Stomach (tissue), 7 donors: ENCODE data around the gene PARK7.

DNA sequence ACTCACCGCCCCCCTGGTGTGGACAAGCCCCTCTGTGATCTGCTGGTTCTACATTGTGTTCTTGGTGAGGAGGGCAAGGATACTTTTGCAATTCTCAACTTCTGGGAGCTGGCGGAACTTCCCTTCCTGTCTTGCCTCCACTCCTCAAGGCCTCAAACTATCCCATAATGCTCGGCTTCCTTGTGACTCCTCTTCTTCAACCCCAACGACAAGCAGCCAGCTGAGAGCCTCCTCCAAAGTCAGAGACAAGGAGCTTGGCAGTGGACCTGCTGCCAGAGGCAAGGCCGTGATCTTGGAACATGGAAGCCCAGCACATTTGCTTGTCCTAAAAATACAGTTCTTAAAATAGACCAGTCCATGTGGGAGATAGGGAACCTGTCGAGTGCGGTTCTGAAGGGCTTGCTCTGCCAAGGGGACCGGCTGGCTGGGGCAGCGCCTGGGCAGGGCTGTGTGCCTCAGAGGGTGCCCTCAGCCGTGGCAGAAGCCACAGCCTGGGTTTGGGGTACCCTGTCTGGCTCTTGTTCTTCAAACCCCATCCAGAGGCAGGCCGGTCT lies 228.5 kb downstream of the CAMTA1 start:
- PRO-cap: no peak
- RAMPAGE, long total RNA, 5 experiments: no peak in any of the 5 experiments
- RRBS: no CpG with 5 or more reads among the region's 11 CpGs

DNA sequence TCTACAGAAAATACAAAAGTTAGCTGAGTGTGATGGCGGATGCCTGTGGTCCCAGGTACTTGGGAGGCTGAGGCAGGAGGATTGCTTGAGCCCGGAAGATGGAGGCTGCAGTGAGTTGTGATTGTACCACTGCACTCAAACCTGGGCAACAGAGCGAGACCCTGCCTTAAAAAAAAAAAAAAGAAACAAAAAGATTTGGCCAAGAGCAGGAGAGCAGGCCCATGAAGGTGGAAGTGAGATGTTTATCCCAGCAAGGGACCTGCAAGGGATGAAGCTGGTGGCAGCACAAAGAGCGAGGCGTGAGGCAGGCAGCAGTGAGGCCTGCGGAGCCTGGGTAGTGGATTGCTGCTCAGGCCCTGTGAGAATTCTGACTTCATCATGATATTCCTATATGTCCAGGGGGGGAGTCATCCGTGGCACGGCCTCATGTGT lies 240.7 kb downstream of the CAMTA1 start:
- PRO-cap: no peak
- RAMPAGE, long total RNA, 5 experiments: no peak in any of the 5 experiments
- RRBS: no CpG with 5 or more reads among the region's 8 CpGs

- PRO-cap: no peak
- RAMPAGE, long total RNA, 5 experiments: no peak in any of the 5 experiments
- RRBS: no CpG with 5 or more reads among the region's 10 CpGs
Observed at GRCh38 chr1:7299187-7299806, 471.8 kb upstream of the VAMP3 start.

- PRO-cap: no peak
- RAMPAGE, long total RNA, 5 experiments: no peak in any of the 5 experiments
- RRBS: no CpG with 5 or more reads among the region's 3 CpGs
Observed at GRCh38 chr1:7340335-7340731, 430.8 kb upstream of the VAMP3 start.

- PRO-cap: no peak
- RAMPAGE, long total RNA, 5 experiments: no peak in any of the 5 experiments
- RRBS: no CpG with 5 or more reads among the region's 6 CpGs
Observed at GRCh38 chr1:7550957-7551374, 220.1 kb upstream of the VAMP3 start.

DNA sequence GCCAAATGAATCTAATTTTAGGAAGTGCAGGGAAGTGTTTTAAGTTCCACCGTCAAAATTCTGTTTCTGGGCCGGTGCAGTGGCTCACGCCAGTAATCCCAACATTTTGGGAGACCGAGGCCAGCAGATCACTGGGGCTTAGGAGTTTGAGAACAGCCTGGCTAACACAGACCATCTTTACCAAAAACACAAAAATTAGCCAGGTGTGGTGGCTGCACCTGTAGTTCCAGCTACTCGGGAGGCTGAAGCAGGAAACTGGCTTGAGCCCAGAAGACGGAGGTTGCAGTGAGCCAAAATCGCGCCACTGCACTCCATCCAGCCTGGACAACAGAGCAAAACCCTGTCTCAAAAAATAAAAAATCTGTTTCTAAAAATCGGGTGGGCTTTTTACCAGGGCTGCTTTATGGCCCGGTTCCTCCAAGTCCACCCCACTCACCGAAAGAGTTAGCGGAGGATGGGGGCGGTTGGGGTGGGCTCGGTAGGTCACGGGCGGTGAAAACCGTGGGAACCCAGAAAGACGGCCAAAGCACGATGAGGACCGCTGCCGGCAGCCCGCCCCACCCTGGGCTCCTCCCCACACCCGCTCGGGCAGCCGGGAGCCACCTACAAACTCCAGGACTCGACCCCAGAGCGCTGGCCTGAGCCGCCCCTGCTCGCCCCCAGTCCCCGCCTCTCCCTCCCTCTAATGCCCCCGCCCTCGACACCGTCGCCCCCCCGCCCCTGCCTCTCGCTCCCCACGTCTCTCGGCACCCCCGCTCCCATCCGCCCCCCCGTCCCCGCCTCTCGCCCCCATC lies 929 bp upstream of the PER3 start:
- PRO-cap: bidirectional peak, plus-strand start at position 524 of the sequence, minus-strand start at position 533 of the sequence
- RAMPAGE, long total RNA, 5 experiments: no peak in any of the 5 experiments
- RRBS: 4% methylated on average over 8 of the region's 43 CpGs

- PRO-cap: no peak
- RAMPAGE, long total RNA, 5 experiments: no peak in any of the 5 experiments
- RRBS: no CpG with 5 or more reads among the region's 7 CpGs
Observed at GRCh38 chr1:7886371-7886725, 33.5 kb upstream of the UTS2 start.

GRCh38 chr1:7961383-7962395 lies at the start of gene PARK7:
TSS of gene PARK7 (plus strand) at chr1:7961711.
- PRO-cap: bidirectional peak, plus-strand start at chr1:7961680, minus-strand start at chr1:7961458; unidirectional peak, plus-strand start at chr1:7961894; unidirectional peak, plus-strand start at chr1:7961954
- RAMPAGE, long total RNA, 5 experiments: start-site peak on the plus strand in 5 of 5 experiments, at chr1:7961675-7961752 at its widest, 30 to 3,573 reads per replicate
- RRBS: 1% methylated on average over 44 of the region's 81 CpGs

- PRO-cap: bidirectional peak, plus-strand start at chr1:8010205, minus-strand start at chr1:8010128
- RAMPAGE, long total RNA, 5 experiments: start-site peak on the minus strand in 1 of 5 experiments, at chr1:8010624-8010673 at its widest, 16 reads per replicate
- RRBS: no CpG with 5 or more reads among the region's 10 CpGs
Observed at GRCh38 chr1:8010006-8010895, 15.9 kb downstream of the ERRFI1 start.

DNA sequence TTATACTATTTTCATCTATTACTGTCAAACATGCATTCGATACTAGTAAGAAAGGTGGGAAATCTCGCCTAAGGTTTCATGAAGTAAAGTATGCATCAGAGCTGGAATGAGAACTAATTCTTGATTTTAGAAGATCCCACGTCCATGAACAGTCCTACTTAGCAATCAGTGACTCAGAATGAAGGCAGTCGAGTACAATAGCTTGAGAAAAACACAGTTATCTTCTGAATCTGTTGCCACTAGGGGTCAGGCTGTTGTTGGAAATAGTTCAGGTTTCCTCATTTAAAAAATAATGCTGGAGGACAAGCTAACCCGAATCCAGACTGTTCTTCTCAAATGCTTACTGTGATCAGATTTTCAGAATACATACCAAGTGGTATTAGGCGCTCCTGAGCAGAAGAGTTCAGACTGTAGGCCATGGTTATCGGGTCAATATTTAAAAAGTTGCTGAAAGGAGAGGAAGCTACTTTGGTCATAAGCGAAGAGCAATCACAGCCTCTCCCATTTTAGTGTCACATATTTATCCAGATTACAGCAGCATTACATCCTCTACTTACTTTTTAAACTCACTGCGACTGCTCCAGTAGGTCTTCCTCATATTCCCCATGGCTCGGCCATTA lies 11.1 kb downstream of the ERRFI1 start:
- PRO-cap: no peak
- RAMPAGE, long total RNA, 5 experiments: no peak in any of the 5 experiments
- RRBS: no CpG with 5 or more reads among the region's 10 CpGs

GRCh38 chr1:8017181-8017532 lies 9.0 kb downstream of the ERRFI1 start:
- PRO-cap: no peak
- RAMPAGE, long total RNA, 5 experiments: no peak in any of the 5 experiments

- PRO-cap: no peak
- RAMPAGE, long total RNA, 5 experiments: no peak in any of the 5 experiments
- RRBS: no CpG with 5 or more reads among the region's 3 CpGs
Observed at GRCh38 chr1:8024326-8024767, 1.8 kb downstream of the ERRFI1 start.

DNA sequence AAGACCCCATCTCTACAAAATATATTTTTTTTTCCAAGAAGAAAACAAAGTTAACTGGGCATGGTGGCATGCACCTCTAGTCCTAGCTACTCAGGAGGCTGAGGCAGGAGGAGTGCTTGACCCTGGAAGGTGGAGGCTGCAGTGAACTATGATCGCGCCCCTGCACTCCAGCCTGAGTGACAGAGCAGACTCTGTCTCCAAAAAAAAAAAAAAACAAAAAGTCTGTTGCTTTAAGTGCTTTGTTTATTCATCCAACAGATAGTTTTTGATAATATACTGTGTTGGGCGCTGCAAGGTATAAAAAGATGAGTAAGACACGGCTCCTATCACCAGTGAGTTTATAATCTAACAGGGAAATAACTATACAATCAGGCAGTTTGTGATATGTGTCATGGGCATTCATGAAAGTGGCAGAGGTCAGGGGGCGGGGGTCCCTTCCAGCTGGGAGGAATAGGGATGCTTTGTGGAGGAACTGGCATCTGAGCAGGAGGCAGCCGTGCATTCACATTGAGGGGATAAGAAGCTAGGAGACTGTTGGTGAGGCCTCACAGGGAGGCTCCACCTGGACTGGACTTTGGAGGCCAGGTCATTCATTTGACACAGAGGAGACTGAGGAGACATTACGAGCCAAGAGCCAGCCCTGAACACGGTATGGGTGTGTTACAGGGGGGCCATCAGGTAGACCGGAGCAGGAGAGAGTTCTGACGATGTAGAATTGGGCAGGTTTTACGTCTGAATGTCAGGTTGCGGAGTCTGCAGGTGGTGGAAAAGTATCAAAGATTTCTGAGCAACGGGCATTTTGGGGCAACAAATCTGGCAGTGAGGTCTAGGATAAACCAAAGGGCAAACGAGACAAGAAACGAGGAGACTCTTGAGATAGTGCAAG lies 67.4 kb upstream of the ERRFI1 start:
- PRO-cap: no peak
- RAMPAGE, long total RNA, 5 experiments: no peak in any of the 5 experiments
- RRBS: no CpG with 5 or more reads among the region's 15 CpGs

- PRO-cap: no peak
- RAMPAGE, long total RNA, 5 experiments: no peak in any of the 5 experiments
- RRBS: no CpG with 5 or more reads among the region's 6 CpGs
Observed at GRCh38 chr1:8097088-8097967, 71.2 kb upstream of the ERRFI1 start.

GRCh38 chr1:8116918-8117346 lies 90.8 kb upstream of the ERRFI1 start:
- PRO-cap: no peak
- RAMPAGE, long total RNA, 5 experiments: no peak in any of the 5 experiments
- RRBS: no CpG with 5 or more reads among the region's 8 CpGs

GRCh38 chr1:8122013-8122658 lies 96.0 kb upstream of the ERRFI1 start:
- PRO-cap: no peak
- RAMPAGE, long total RNA, 5 experiments: no peak in any of the 5 experiments
- RRBS: no CpG with 5 or more reads among the region's 4 CpGs

- PRO-cap: no peak
- RAMPAGE, long total RNA, 5 experiments: no peak in any of the 5 experiments
- RRBS: no CpG with 5 or more reads among the region's 5 CpGs
Observed at GRCh38 chr1:8133305-8133670, 107.2 kb upstream of the ERRFI1 start.

DNA sequence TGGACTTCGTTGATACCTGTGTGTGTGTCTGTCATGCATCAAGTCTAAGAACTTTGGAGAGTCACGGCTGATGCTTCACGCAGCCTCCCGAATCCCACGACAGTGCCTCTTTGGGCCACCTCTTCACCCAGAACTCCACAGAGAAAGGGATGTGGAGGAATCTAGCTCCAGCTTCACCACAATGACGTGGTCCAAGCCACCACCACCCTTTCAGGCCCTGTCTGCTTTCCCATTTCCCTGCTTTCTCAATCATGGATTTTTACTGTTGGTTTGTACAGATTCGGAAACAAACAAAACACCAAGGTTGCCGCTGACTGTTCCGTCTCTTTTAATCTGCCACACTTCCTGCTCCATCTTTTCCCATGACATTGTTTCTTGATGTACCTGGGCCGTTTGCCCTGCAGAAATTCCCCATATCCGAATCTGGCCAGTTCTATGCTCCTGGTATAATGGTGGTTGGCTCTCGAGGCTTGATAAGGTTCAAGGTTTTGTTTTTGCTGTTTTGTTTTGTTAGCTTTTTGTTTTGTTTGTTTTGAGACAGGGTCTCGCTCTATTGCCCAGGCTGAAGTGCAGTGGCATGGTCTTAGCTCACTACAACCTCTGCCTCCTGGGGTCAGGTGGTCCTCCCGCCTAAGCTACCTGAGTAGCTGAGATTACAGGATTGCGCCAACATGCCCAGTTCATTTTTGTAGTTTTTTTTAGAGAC lies 108.9 kb upstream of the ERRFI1 start:
- PRO-cap: unidirectional peak, minus-strand start at position 135 of the sequence
- RAMPAGE, long total RNA, 5 experiments: no peak in any of the 5 experiments
- RRBS: no CpG with 5 or more reads among the region's 15 CpGs

GRCh38 chr1:8218654-8219126 lies 99.2 kb upstream of the SLC45A1 start:
- PRO-cap: no peak
- RAMPAGE, long total RNA, 5 experiments: no peak in any of the 5 experiments
- RRBS: no CpG with 5 or more reads among the region's 5 CpGs

GRCh38 chr1:8232035-8232823 lies 85.7 kb upstream of the SLC45A1 start:
- PRO-cap: no peak
- RAMPAGE, long total RNA, 5 experiments: no peak in any of the 5 experiments
- RRBS: 37% methylated on average over 4 of the region's 27 CpGs